AG04449 (cell line): ENCODE measurements around a stretch of chr19.

DNA sequence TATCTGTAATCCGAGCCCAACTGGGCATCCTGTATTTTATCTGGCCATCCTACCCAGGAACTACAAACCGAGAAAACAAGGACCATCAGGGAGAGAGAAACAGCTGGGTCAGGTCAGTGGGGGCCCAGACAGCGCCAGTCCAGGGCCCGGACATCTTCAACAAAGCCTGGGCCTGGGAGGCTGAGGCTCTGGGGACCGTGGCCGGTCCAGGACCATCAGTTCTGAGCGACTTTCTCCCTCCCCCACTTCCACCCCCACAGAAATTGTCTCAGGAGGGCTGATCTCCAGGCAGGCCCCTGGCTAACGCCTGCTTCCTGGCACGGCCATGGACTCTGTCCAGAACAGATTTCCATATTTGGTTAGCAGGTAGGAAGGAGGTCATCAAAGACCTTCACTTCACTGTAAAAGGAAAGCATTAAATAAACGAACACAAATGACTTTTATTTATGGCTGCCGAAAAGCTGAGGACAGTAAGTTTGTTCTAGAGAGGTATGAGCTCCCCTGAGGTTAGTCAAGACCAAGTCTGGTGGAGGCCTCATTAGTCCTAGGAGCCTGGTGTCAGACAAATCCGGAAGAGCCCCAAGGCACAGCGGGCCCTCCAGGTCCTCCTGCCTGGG, 4.4 kb upstream of the PLPP2 start:
- RRBS, result 64% methylated on average over 3 of the region's 13 CpGs

DNA sequence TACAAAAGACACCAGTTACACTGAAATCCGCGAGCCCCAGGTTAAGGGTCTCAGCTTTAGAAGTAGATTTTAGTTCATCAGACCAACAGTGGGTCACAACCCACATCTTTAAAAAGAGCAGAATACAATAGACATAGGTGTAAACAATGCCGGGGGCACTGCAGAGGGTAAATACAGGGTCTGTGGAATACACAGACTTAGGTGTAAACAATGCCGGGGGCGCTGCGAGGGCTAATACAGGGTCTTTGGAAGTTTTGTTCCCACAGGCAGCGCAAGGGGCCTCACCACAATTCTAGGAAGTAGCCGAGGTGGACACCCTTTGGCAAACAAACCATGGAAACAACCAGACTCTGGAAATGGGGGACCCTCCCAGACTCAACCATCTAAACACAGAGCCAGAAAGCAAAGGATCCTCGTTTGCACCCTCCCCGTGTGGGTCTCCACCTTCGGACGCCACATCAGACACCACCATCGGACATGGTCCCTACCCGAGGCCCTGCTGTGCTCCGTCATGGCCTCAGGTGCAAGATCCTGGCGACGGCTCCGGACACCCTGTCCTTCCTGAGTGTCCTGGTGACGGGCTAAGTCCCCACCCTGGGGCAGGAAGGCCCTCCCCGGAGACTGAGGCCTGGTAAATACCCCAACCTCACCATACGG, 16.6 kb upstream of the PLPP2 start:
- RRBS, result 90% methylated on average over 4 of the region's 21 CpGs

GRCh38 chr19:311395-312413, 20.5 kb upstream of the PLPP2 start:
- RRBS, result no CpG with 5 or more reads among the region's 48 CpGs

- RRBS, result 40% methylated on average over 4 of the region's 26 CpGs
These were observed 10.3 kb upstream of the C2CD4C start for GRCh38 chr19:419161-419791.

DNA sequence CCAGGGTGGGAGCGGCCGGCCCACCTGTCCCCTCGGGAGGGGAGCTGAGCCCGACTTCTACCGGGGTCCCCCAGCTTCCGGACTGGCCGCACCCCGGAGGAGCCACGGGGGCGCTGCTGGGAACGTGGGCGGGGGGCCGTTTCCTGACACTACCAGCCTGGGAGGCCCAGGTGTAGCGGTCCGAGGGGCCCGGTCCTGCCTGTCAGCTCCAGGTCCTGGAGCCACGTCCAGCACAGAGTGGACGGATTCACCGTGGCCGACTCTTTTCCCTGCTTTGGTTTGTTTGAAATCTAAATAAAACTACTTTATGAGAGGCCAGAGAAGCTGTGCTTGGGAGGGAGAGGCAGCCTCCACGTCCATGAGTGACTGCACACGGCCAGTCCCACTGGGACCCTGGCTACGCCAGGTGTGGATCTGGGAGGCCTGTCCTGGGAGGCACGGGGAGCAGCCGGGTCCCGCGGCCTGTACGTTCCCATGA, 2.0 kb upstream of the GZMM start:
- RRBS, result 96% methylated on average over 7 of the region's 28 CpGs

GRCh38 chr19:582512-583556, 6.8 kb upstream of the HCN2 start:
- RRBS, result 75% methylated on average over 11 of the region's 46 CpGs

DNA sequence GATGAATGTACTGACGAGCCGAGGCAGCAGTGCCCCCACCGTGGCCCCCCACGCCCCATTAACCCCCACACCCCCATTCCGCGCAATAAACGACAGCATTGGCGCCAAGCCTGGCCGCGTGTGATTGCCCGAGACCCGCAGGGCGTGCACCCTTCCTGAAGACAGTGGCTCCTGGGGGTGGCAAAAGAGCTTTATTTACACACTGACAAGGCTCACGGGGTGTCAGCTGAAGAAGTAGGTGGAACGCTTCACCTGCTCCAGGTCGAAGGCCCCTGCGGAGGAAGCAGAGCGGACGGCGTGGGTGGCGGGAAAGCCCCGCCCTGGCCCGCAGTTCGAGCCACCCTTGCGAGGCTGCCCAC, 16.3 kb downstream of the POLRMT start:
- RRBS, result no CpG with 5 or more reads among the region's 25 CpGs

DNA sequence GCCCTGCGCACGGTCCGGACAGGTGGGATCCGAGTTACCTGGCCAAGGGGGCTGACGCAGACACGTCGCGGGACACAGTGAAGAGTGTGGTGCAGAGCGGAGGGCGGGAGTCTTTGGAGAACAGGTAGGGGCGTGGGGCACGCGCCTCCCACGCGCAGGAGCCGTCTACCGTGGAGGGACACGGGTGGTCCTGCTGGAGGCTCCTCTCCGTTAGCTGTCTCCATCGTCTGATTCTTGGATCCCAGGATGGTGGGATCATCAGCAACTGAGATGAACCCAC, 7.1 kb downstream of the FGF22 start:
- RRBS, result no CpG with 5 or more reads among the region's 20 CpGs

DNA sequence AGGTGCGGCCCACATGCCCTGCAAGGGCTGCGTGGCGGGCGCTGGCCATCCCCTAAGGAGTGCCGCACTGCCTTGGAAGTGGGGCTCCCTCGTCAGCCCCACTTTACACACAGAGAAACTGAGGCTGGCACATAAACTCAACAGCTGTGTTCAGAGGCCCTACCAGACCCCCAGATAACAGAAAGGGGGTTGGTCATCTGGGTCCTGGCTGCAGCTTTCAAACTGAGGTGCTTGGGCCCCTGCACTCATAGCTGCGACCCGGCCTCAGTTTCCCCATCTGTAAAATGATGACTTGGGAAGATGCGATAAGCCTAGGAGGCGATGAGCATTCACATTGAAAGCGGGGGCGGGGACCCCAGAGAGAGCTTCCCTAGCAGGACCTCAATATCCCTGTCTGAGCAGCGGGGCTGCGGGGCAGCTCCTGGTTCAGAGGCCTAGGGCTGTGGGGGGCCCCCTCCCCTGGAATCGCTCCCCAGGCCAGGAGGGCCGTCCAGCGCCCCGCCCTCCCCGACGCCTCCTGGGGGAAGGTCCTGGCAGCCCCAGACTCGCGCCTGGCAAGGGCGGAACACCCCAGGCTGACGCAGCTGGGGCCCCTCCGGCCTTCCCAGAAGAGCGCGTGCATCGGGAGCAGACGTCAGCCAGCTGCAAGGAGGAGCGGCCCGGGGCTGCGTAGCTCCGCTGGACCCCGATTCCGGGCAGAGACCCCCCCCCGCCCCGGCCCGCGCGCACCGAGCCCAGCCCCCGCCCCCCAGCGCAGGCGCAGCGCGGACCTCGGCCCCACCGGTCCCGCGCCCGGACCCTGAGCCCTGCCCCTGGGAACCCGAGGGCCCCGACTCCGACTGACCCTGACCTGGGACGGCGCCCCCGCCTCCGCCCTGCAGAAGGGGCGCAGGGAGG, 3.4 kb downstream of the FSTL3 start:
- RRBS, result 3% methylated on average over 19 of the region's 59 CpGs

DNA sequence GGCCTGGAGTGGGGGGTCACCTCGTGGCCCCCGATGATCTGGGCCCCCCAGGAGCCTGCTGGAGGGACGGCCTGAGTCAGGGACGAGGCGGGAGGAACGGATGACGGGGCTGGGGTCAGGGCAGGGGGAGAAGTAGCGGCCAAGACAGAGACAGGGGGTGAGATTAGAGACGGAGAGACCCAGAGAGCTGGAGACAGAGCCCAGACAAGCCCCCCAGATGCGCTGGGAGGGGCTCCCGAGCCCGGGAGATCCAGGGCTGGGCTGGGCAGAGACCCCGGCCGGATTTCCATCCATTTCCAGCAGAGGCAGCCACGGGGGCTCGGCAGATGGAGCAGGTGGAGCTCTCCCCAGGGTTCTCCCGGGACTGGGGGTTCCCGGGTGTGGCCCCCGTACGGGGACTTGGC, 337 bp downstream of the PRSS57 start:
- RRBS, result 17% methylated on average over 6 of the region's 20 CpGs

DNA sequence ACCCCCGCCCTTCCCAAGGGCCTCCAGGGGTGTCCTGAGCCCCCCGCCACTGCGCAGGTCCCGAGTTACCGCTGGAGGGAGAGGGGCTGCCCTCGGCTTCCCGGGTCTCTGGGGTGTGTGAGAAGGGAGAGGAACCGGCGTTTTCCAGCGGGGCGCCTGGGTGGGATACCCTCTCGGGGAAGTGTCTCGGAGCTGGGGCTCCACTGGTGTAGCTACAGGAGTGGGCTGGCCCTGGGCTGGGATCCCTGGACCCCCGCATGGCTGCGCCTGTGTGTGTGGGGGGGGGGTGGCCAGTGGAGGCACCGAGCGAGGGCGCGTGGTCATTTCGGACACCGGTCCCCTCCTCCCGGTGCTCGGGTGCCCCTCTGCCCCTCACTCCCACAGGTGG, 894 bp downstream of the PALM start:
- RRBS, result no CpG with 5 or more reads among the region's 23 CpGs

GRCh38 chr19:764995-765666, 14.2 kb downstream of the MISP start:
- RRBS, result no CpG with 5 or more reads among the region's 16 CpGs

DNA sequence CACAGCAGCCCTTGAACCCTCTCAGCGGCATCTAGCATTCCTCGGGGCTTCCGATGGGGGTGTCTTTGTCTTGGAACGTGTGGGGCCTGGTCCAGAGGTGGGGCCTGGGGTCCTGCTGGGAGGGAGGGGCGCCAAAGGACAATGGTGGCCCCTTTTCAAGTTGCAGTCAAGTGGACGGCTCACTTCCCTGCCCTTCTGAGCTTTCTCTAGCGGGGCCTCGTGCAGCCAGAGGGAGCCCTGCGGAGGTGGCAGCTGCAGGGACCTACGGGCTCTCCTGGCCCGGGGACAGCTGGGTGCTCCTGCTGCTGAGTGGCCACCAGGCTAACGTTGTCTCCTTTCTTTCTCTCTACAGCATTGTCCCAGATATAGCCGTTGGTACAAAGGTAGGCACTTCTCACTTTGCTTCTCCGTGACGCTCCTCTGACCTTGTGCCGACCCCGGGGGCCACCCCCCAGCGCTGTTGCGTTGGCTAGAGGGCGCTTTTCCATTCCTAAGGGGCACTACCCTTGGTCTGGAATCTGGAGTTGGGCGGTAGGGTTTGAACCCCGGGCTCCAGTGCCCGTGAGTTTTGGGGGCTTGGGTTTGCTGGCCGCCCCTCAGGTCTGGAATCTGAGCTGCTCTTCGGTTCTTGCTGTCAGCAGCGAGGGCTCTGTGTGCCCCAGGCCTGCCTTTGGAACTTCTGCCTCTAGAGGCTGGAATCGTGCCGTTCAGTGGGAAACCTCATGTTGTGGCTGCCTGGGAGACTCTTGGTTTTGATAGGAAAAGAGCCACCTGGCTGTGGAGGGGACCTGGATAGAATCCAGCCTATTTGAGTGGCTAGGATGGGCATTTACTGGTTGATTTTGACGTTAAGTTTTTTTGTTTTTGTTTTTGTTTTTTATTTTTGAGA, 2.1 kb downstream of the PTBP1 start:
- RRBS, result no CpG with 5 or more reads among the region's 29 CpGs

DNA sequence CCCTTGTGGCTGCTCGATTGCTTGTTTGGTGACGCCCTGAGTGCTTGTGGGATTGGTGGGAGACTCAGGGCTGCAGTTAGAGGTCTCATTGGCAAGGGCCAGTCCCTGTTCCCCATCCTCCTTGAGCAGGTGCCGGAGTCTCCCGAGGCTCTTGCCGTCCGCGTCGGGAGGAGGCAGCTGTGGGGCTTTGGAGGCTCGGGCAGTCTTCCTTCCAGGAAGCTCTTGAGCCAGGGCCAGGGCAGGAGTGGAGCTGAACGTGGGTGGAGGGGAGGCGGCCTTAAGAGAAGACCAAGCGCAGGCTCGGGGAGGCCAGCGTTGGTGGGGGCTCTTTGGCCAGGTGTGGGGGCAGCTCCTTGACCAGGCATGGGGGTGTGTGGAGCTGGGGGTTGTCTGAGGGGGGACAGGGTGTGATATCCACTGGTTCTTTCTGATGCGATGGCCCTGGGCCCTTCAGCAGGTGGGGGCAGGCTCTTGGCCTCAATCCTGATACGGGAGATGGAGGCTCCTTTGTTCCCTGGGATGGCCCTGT, 4.9 kb downstream of the PTBP1 start:
- RRBS, result no CpG with 5 or more reads among the region's 16 CpGs

GRCh38 chr19:847774-848200, 4.3 kb upstream of the ELANE start:
- RRBS, result 9% methylated on average over 11 of the region's 27 CpGs

- RRBS, result 2% methylated on average over 10 of the region's 38 CpGs
These were observed 1.6 kb upstream of the ELANE start for GRCh38 chr19:850209-851260.

DNA sequence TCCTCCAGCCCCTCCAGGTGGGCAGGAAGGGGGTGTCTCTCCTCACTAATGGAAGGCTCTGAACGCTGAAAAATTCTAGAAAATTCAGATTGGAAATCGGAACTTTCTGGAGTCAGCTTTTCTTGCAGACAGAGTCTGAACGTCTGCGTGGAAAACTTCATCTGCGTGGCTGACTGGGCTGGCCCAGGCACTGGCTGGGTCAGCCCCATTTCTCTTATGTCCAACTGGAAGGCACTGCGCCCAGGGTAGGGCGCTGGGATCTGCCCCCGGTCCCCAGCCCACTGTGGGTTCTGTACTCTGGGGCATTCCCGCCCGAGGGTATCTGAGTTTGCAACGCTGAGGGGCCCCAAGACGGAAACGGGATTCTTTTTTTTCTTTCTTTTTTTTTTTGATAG, 352 bp downstream of the CFD start:
- RRBS, result no CpG with 5 or more reads among the region's 13 CpGs

- RRBS, result 65% methylated on average over 13 of the region's 72 CpGs
These were observed 9.6 kb downstream of the GRIN3B start for GRCh38 chr19:1009443-1010514.

GRCh38 chr19:1019623-1020370, 1.1 kb downstream of the TMEM259 start:
- RRBS, result 43% methylated on average over 14 of the region's 37 CpGs

DNA sequence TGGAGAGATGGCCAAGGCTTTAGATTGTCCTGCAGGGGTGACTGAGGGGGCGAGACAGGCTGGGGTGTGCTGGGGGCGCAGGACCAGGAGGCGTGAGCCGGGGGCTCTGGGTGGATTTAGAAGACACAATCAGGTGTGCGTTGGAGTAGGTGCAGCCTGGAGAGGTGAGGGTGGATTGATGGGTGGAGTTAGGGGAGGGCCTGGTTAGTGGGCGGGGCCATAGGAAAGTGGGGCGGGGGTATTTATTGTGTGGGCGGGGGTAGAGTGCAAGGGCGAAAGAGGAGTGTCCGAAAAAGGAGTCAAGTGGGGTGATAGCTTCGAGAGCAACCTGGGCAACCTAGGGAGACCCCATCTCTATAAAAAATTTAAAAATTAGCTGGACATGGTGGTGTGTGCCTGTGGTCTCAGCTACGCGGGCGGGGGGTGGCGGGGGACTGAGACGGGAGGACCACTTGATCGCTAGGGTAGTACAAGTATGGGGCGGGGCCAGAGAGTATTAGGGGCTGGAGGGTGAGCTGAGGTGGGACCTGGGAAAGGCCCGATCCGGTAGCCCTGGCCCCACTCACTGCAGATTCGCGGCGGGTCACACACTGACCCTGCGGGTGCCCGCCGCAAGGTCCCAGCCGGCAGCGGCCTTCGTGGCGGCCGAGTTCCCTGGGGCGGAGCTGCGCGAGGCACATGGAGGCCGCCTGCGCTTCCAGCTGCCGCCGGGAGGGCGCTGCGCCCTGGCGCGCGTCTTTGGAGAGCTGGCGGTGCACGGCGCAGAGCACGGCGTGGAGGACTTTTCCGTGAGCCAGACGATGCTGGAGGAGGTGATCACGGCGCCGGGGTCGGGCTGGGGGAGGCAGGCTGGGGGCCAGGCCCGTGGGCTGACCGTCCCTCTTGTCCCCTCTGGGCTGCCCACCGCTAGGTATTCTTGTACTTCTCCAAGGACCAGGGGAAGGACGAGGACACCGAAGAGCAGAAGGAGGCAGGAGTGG, 2.3 kb upstream of the ARHGAP45 start:
- RRBS, result 1% methylated on average over 15 of the region's 59 CpGs